Bronchial lymph node (tissue), 1 donor: ENCODE measurements around the genes THSD7B and EPC2.

GRCh38 chr2:136423430-136423955 lies 305.5 kb upstream of the CXCR4 start:
- PRO-cap = bidirectional peak, plus-strand start at chr2:136423700, minus-strand start at chr2:136423551

GRCh38 chr2:136764981-136766433 lies at the start of gene THSD7B:
THSD7B (plus strand) TSS chr2:136765545.
- PRO-cap = no peak

DNA sequence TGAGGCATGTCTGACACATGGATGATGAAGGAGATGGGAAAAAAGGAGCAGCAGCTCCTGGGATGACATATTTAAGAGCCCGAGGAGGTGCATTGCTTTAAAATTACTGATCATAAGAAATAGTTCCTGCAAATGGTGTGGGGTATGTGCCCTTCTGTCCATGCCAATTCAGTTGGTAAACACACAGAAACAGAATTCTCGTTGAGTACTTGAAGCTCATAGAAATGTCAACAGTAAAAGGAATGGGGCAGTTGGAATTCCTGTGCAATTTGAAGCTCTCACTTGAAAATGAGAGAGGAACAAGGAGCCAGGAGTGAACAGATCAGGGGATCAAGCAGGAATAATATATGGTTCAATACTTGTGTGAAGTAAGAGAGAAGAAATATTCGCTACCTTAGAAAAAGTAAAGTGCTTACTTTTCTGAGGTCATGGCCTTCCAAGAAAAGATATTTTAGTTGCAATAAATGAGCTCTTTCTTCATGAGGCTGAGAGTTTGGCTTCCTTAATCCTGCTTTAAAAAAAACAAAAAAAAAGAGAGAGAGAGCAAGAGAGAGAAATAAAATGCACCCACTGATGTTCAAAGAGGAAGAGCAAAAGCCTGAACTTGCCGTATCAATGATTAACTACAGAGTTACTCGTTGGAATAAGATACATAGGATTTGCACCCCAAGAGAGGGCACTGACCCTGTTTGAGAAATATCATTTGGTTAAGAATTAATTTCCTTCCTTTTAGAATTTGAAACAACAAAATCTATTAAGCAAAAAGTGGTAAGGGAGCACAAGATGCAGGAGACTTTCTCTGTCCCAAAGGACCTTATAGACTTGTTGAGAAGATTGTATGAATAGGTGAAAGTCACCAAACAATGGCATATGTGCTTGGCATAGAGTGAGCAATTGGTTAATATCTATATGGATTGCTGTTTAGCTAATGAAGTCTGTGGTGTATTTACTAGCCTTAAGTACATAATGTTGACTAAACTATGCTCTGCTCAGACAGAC lies 21.7 kb upstream of the HNMT start:
- PRO-cap = no peak

GRCh38 chr2:138502800-138503076 lies 1.2 kb downstream of the SPOPL start:
- PRO-cap = no peak

DNA sequence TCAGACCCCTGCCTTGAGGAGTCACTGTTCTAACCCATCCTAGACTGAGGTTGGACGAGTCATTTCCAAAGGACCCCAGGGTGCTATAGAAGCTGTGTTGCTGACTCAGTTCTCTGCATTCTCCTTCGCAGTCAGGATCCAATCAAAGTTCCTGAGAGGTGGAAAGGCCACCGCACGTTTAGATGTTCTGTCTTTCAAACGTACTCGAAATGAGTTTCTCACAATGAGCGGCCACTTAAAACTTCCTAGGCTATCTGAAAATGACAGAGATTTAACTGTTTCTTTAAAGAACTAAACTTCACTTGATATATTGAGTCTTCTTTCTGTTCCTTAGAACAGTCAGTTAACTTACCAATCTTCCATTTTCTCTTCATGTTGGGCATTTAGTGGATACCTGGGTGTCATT lies 854.6 kb upstream of the NXPH2 start:
- PRO-cap = unidirectional peak, minus-strand start at position 133 of the sequence

DNA sequence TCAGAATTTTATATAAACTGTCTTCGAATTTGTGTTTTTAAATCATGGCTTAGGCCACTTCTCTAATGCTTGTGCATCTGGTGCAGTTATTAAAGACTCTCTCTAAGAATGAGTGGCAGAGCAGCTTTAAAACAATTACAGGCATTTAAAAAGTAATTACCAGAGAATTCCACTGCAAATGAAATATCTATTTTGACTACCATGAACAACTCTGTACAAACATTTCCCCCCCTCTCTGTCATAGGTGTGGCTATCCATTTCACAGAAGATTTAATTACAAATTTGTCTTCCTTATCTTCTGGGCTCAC lies 1036.5 kb upstream of the NXPH2 start:
- PRO-cap = no peak

DNA sequence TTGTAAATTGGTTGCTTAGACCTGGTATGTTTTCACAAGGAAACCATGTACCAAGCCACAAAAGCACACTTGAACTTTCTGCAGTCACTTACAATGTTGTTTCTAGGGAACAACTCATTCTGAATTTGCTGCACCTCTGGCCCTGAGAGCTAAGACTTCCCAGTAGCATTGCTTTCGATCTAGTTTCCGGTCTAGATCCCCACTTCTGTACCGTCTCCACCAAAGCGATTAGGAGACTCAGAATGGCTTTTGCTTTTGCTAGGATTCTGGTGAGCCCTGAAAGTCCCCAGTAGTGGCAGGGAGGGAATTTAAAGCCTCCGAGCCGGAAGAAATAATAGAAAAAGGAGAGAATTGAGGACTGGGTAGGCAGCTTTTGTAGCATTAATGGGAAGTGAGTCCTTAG lies 313.0 kb downstream of the ARHGAP15 start:
- PRO-cap = no peak

GRCh38 chr2:143934541-143935054 lies 397.7 kb downstream of the GTDC1 start:
- PRO-cap = unidirectional peak, plus-strand start at chr2:143934842

DNA sequence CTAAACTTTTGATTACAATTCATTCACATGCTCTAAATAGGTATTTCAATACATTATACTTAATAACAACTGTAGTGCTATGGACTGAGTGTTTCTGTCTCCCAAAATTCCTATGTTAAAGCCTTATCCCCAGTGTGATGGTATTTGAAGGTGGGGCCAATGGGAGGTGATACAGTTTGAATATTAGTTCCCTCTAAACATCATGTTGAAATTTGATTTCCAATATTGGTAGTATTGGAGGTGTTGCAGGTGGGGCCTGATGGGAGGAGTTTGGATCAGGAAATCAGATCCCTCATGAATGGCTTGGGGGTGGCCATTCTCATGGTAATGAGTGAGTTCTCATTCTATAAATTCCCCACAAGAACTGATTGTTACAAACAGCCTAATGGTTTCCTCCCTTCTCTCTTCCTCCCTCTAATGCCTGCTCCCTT lies 64.5 kb downstream of the GTDC1 start:
- PRO-cap = unidirectional peak, plus-strand start at position 239 of the sequence

DNA sequence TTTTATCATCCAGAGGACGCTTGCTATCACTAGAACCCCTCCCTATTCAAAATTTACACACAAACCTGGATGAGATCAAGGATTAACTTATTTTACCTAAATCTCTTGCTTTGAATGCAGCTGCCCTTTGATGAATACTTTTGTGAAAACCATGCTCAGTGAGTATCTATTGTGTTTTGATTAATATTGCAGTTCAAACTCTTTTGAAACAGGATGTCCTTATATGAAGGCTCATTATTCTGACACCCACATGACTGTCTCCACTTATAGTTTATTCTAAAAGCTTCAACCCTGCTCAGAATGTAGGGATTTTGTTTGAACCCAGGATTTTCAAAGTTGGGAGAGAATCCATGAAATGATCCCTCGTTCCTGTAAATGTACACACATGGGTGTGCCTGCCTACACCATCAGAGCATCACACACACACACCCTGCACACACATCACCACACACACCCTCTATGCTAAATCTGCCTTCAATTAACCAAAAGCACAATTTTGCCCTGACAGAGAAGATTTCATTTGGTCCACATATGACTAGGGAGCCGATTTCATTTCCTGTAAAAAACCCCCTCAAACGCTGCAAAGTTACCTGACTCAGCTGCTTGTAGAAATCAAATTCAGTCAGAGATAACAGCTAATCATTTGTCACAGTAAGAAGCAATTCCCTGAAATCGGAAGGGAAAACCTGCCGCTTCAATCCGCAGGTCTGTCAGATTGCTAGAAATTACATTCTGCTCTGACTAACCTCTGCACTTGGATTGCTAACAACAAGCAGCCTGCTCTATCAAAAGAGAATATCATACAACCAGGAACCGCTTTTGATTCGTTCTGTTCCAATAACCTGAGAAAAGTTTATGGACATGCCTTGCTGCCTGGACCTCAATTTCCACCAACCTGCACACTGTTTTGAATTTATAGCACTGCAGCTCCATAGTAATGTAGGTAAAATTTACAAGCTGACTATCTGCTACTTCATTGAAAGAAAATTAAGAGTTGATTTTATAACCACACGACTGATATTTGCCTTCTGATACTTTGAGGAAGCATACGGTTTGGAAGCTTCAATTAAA lies 65.1 kb downstream of the ZEB2 start:
- PRO-cap = no peak

GRCh38 chr2:144509577-144510167 lies 10.2 kb downstream of the ZEB2 start:
- PRO-cap = no peak

DNA sequence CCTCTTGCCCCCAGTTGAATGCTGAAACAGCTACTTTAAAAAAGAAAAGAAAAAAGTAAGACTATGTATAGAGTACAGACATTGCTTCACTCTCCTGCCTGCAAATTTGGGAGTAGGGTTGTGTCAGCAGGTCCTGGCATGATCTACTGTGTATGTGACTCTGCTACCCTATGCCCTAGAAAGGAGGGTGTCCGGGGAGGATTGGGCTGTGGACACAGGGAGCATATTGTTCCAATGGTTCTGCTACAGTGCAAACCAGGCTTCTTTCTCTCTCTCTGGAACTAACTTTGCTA lies 9.9 kb upstream of the ZEB2 start:
- PRO-cap = no peak

DNA sequence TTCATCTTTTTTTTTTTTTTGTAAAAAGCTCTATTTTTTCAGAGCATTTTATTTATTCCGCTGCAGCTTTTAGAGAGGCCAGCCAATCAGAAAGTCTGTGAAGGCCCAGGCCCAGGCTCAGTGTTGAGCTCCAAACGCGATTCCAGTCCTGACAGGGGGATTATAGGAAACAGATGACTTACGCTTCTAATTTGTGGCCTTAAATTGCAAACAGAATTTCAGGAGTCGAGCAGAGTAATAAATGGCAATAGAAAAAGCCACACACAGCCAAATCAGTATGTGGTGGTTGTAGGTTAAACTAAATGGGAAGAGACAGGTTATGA lies 130.9 kb upstream of the ZEB2 start:
- PRO-cap = no peak

DNA sequence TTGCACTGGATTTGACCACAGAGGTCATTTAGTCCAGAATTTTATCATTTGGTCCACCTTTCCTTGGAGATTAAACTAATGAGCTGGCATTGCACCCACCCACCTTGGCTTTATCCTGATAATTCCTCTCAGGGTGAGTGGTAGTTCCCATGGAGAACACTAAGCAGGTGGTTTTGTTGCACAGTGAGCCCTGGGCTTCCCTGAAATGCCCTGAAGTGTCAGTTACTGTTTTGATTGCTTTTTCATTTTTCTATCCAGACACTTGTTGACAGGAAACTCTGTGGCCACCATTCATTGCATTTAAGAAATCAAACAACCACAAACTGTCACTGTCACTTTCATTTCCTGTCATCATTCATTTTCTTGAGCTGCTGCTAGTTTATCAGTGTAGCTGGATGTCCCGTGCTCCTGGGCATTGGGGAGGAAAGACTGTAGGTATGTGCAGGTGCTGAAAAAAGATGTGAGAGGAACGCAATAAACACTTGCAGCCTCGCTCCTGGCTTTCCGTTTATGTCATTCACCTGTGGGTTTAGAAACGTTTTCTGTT lies 891.5 kb upstream of the ZEB2 start:
- PRO-cap = no peak

GRCh38 chr2:146540402-146541187 lies 1304.2 kb upstream of the ACVR2A start:
- PRO-cap = no peak

DNA sequence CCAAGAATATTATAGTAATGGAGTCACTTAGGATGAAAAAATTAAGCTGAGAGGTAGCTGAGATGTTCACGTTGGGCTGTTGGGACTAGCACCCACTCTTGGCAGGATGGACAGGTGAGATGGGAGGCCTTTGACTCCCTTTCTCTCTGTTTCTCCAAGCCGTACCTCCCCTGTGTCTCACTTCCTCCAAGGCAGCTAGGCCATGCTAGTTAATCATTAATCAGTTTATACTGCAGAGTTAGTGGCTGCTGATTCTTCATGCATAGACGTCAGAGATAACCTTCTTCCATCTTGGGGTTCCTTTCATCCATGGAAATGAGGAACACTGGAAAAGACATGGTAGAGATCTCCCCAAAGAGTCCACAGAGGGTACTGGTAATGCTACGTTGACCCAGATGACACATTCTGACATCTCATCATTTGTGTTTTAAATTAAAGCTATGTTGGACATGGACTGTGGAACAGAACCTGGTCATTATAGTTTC lies 380.6 kb upstream of the ACVR2A start:
- PRO-cap = no peak

DNA sequence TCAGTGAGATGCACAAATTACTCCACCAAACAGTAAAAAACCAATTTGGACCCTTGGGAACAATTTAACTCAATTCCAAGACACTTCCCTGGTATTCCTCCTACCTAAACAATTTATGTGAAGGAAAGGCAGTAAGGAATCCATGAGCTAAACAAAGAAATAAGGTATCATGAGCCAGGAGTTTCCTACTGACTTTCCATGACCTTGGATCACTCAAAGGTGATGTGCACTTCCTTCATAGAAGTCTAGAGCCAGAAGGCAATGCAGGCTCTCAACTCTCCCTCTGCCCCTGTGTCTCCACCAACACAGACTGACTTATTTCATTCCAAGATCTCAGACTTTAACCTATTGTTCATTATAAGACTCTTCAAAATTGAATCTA lies 230.6 kb upstream of the ACVR2A start:
- PRO-cap = no peak

DNA sequence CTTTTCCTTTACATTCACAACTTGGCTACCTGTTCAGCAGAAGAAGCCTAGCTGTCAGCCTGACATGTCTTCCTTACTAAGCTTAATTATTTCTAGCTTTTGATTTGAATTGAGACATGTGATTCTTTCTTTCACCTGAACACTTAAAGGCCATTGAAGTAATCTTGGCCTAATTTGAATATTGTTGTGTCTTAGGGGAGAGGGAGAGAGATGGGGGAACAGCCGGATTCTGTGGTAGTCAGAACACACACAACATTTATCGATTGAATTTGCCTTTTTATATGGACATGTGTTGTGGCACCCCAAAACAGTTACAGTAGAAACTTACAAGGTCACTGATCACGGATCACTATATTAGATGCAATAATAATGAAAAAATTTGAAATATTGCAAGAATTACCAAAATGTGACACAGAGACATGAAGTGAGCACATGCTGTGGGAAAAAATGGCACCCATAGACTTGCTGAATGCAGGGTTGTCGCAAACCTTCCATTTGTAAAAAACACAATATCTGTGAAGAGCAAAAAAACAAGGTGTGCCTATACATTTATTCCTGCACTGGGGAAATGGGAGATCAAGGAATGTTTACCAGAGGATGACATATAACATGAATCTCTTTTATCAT lies 240.9 kb downstream of the MBD5 start:
- PRO-cap = no peak

GRCh38 chr2:148643736-148644848 lies at the start of gene EPC2:
EPC2 (plus strand) TSS chr2:148644751.
- PRO-cap = unidirectional peak, plus-strand start at chr2:148644457; bidirectional peak, plus-strand start at chr2:148644773, minus-strand start at chr2:148644630

GRCh38 chr2:148645981-148646351 lies 1.4 kb downstream of the EPC2 start:
- PRO-cap = unidirectional peak, minus-strand start at chr2:148646142; unidirectional peak, minus-strand start at chr2:148646213